Left common carotid artery plus branches (tissue), 1 donor: ENCODE data around the gene AZGP1.

DNA sequence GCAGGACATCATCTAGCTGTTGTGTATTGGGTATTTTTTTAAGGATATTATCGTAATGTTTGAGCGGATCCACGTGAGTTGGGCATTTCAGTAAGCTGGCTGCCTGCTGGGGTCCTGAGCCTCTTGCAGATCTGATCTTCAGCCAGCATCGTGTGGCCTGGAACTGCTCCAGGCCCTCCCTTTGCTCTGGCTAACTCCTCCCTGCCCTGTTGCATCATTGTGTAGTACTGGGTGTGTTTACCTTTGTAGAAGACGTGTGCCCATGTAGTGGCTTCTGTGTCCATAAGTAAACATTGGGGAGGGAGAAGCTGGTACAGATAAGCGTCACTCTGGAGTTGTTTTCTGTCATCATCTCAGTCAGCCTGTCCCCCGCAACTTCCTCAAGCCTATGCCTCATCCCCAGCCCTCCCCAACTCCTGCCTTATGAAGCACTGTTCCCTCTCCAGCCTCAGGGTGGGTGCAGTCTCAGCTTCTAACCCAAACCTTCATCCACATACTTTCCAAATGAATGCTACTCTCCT is 44.4 kb downstream of the TRRAP start:
- PRO-cap, result no peak

- PRO-cap, result no peak
Measured at GRCh38 chr7:99040218-99041118, 103.4 kb downstream of the SMURF1 start.

- PRO-cap, result no peak
Measured at GRCh38 chr7:99099388-99100095, 44.4 kb downstream of the SMURF1 start.

DNA sequence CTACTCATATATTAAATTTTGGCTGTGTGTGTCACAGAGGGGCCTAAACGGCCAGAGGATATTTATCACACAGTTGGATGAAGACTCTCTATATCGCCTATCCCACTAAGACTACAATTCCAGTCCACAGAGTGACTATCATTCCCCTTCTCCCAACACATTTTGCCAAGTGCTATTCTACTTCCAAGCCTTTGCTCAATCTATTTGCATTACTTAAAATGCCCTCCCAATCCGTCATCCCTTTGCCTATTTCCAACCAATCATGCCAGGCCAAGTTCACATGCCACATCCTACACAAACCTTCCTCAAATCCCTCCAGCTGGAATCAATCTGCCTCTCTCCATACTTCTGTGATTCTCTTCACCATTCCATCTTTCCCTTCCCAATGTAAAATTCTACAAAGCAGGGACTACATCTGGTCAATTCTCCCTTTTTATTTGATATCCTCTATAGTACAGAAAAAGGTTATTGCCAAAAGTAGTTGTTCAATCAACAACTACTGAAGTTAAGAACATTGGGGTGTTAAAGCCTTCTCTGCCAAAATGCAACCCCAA is 38.1 kb downstream of the SMURF1 start:
- PRO-cap, result no peak

DNA sequence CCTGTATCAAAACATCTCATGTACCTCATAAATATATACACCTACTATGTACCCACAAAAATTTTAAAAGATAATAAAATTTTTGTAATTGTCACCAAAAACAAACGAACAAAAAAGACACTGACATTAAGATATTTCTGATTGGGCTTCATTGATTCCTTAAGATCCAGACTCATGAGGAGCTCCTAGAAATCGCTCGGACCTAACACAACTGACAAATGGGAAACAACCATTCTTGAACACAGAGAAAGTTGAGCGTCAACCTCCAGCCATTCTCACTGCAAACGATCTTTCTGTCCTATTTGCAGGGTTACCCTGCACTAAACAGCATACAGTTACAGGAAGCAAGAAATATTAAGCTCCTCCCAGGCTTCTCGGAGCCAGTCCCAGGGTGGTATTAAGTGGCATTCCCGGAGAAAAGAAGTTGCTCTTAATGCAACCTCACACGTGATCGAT is 36.5 kb downstream of the SMURF1 start:
- PRO-cap, result no peak

- PRO-cap, result no peak
Measured at GRCh38 chr7:99126642-99127351, 17.1 kb downstream of the SMURF1 start.

- PRO-cap, result no peak
Measured at GRCh38 chr7:99200911-99201553, 6.9 kb downstream of the KPNA7 start.

- PRO-cap, result no peak
Measured at GRCh38 chr7:99314300-99314847, 11.3 kb upstream of the ARPC1A start.

DNA sequence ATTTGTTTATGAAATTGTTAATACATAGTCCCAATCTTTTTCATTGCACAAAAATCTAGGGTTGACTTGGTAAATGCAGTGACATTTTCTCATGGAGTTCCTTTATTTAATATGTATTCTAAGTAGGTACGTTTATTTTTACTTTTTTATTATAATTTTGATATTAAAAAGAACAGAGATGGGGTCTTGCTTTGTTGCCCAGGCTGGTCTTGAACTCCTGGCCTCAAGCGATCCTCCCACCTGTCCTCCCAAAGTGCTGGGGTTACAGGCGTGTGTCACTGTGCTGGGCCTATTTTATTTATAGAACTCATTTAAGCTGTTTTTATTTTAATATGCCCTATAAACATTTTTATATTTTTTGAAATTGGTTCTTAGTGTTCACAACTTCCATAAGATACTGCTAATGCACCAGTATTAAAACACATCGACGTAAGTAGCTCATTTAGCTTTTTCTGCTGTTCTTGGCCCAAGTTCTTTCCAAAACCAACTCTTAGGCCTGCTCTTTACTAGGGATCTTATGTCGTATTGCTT is 15.9 kb downstream of the ZNF655 start:
- PRO-cap, result no peak

GRCh38 chr7:99650088-99650424 is 29.7 kb downstream of the CYP3A5 start:
- PRO-cap, result no peak

DNA sequence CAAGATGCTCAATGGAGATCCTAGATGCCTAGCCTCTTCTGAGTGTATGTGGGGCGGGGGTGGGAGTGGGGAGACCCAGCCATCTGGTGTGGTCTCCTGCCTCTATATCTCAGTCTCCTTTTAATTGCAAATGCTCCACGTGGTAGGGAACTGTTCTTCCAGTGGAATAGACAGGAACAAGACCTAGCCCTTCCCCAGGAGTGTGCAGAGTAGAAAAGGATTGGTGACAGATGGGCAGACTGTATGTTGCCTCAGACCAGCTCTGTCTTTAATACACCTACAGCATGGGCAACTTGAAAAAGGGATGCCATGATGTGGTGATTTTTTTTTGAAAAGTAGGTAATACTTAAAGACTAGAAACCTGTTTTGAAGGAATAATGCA is 12.6 kb downstream of the CYP3A5 start:
- PRO-cap, result no peak

DNA sequence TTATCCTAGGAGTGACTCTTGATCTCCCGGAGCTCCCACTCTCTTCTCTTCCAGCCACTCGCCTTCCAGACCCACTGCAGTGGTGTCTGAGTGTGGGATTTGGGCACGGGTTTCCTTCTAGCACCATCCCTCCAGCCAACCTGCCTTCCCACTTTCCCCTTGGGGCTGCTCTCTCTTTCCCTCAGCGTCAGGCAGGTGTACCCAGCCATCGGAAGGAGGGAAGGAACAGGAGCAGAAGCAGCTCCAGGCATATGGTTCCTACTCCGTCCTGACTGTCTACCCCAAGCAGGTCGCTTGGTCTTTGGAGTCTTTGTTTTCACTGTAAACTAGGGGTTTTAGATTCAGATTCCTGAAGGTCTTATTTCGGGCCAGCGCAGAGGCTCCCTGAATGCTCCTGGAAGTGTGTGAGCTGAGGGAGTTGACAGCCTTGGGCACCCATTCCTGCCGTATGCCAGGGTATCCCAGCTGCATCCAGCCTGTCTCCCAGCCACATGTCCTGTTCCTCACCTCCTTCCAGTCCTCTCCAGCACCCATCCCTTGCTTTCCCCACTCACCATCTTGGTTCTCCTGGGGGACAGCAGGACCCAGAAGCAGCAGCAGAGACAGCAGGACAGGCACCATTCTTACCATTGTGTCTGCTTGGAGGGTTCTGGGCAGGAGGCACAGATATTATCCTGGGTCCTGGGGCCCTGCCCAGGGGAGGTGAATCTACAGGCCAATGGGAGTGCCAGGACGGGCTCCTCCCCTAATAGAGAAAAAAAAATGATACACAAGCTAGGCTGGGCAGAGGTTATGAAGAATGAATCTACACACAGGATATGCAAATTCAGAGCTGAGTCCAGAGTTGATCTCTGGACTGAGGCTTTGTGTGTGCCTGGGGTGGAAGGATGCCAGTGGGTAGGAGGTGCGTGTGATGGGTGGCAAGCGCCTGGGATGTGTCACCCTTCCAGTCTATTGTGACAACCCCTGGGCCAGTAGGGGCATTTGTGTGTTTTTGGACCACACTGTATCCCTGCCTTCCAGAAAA is at the start of gene AZGP1:
AZGP1 (minus strand) TSS at position 641 of the 1,027 bp plus-strand sequence.
- PRO-cap, result no peak

GRCh38 chr7:100077096-100077582 is 4.4 kb downstream of the ZNF3 start:
- PRO-cap, result no peak

- PRO-cap, result no peak
Measured at GRCh38 chr7:100166209-100166724, 2.1 kb downstream of the GAL3ST4 start.

DNA sequence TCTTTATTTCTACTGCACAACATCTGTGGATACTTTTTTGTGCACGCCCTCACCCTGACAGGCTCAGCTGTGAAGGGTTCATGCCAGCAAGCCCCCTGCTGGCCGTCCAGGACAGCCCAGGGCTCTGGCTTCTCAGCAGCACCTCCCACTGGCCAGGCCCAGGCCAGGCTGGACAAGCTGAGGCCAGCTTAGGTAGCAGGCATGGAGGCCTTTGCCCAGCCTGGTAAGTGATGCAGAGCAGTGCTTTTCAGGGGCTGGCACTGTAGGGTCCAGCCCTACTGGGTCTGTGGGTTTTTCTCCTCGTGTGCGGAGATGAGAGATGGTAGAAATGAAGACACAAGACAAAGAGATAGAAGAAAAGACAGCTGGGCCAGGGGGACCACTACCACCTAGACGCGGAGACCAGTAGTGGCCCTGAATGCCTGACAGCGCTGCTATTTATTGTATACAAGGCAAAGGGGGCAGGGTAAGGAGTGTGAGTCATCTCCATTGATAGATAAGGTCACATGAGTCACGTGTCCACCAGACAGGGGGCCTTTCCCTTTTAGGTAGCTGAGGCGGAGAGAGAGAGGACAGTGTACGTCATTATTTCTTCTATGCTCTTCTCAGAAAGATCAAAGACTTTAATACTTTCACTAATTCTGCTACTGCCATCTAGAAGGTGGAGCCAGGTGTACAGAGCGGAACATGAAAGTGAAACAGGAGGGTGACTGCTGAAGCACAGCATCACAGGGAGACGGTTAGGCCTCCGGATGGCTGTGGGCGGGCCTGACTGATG is 13.2 kb upstream of the PILRB start:
- PRO-cap, result no peak

GRCh38 chr7:100373747-100374542 is 658 bp downstream of the PILRA start:
- PRO-cap, result no peak

GRCh38 chr7:100435241-100436278 is 737 bp downstream of the PPP1R35 start:
- PRO-cap, result unidirectional peak, plus-strand start at chr7:100435770

DNA sequence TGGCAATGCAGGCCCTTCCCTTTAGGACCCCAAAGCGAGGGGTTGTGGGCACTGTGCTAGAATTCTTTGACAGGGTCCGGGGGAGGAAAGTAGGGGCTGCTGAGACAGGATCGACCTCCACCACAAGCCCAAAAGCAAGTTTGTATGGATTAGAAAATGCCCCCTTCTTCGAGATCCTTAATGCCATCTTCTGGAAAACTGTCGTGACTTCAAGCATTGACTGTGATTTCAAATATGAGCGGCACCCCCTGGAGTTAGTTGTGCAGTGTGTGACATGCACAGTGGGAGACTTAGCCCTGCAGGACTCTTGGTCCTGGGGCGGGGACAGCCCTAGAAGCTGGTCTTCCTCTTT is 6.6 kb upstream of the SPACDR start:
- PRO-cap, result no peak

- PRO-cap, result no peak
Measured at GRCh38 chr7:100510747-100511216, 27.1 kb downstream of the NYAP1 start.

DNA sequence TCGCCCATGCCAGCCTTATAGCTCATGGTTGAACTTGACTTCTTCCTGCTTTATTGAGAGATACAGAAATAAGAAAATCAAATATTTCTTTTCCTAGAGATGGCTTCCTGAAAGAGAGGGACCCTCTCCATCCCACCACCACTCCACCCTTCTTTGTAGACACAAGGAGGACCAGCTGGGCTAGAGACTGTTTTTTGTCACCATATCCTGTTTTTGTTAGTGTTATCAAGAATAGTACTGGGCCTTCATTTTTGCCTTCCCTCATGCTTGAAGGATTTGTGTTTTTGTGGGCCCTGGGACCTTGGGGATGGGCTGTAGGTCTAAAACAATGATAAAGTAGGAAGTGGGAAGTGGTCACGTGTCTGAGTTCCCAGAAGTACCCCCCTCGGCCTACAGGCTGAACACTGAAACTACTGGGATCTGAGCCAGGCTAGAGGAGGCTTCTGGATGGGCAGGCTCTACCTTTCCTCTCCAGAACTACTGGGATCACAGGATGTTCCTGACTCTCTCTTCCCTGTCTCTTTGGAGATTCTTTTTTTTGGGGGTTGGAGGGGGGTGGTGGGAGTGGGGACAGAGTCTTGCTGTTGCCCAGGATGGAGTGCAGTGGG is 8.9 kb downstream of the AGFG2 start:
- PRO-cap, result no peak